NALM6 (cell line): Measurements from ENCODE around the gene CACNA1D.

DNA sequence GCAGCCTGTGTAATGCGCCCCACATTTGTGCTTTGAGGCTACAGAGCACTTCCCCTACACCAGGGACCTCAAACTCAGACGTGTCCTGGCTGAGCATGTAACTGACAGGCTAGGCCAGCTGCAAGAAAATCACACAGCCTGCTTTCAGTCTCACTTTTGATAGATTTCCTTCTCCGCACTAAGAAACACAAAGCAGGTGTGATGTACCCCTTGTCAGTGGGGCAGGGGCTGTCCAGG lies 29.7 kb downstream of the PRKCD start:
- PRO-cap: no peak

DNA sequence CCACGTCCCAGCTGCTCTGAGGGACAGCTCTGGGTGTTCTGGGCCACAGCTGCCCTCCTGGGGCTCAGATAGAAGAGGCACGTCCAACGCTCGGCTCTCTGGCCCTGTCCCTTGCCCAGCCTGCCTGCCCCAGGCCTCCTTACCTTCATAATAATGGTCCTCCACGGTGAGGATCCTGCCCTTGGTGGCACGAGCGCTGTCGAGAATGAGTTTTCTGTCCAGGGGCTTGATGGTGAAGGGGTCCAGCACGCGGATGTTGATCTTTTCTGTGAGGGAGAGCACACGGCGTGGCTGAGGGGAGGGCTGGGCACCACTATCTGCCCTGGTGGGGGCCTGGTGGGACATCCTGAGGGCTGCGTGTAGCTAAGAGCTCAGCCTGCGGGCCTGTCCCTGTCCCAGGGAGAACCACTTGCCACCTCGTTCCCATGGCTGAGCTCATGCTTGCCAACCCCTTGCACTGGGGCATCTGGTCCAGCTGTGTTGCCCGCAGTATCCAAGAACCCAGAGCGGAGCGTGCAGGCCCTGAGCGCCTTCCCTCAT lies 29.1 kb downstream of the TKT start:
- PRO-cap: no peak

GRCh38 chr3:53231793-53232637 lies 23.8 kb downstream of the TKT start:
- PRO-cap: no peak

- PRO-cap: no peak
Observed at GRCh38 chr3:53493624-53494756, at the start of gene CACNA1D. TSS of gene CACNA1D (plus strand) at chr3:53494611.

- PRO-cap: no peak
Observed at GRCh38 chr3:53673225-53673979, 172.8 kb downstream of the CHDH start.

DNA sequence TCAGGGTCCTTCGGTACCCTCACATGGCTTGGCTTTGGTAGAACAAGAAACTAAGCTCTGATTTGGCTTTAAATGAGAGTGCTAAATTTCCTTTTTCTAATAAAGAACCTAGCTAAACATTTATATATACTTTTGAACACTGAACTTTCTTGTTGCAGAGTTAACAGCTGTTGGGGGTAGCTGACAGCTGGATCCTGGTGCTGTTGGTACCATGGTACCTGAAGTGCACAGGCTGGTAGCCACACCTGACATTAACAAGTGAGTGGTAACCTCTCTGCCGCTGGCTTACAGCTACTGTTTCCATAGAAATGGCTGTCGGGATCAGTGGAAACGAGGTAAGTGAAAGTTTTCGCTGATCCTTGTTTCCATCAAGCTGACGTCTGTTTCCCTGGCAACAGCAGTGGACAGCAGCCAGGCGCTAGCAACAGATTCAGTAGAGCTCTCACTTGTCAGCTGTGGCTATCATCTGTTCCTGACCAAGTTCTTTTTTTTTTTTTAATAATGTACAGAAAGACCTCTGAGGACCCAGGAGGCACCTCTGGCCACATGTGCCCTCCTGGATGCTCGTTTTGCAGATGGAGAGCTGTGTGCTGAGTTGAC lies 166.3 kb downstream of the CHDH start:
- PRO-cap: no peak

GRCh38 chr3:53818742-53819361 lies 27.4 kb downstream of the CHDH start:
- PRO-cap: no peak

- PRO-cap: no peak
Observed at GRCh38 chr3:53843636-53844004, 2.6 kb downstream of the CHDH start.

DNA sequence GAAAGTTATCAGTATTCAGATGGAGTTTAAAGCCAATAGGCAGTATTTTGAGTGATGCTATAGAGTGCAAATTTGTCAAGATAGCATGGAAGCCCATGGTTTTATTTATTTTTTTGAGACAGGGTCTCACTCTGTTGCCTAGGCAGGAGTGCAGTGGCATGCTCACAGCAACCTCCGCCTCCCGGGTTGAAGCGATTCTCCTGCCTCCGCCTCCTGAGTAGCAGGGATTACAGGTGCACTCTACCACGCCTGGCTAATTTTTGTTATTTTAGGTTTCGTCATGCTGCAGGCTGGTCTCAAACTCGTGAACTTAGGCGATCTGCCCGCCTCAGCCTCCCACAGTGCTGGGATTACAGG lies 2.6 kb upstream of the ACTR8 start:
- PRO-cap: no peak

DNA sequence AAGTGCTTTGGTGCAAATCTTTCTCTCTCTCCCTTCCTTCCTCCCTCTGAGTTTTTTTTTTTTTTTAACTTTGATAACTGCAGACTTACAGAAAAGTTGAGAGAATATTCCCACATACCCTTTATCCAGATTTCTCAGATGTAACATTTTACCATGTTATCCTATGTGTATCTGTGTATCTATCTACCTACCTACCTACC lies 105.4 kb upstream of the CACNA2D3 start:
- PRO-cap: no peak

GRCh38 chr3:54243469-54244011 lies 121.2 kb downstream of the CACNA2D3 start:
- PRO-cap: bidirectional peak, plus-strand start at chr3:54243799, minus-strand start at chr3:54243784

GRCh38 chr3:55482905-55483207 lies 4.2 kb downstream of the WNT5A start:
- PRO-cap: no peak

DNA sequence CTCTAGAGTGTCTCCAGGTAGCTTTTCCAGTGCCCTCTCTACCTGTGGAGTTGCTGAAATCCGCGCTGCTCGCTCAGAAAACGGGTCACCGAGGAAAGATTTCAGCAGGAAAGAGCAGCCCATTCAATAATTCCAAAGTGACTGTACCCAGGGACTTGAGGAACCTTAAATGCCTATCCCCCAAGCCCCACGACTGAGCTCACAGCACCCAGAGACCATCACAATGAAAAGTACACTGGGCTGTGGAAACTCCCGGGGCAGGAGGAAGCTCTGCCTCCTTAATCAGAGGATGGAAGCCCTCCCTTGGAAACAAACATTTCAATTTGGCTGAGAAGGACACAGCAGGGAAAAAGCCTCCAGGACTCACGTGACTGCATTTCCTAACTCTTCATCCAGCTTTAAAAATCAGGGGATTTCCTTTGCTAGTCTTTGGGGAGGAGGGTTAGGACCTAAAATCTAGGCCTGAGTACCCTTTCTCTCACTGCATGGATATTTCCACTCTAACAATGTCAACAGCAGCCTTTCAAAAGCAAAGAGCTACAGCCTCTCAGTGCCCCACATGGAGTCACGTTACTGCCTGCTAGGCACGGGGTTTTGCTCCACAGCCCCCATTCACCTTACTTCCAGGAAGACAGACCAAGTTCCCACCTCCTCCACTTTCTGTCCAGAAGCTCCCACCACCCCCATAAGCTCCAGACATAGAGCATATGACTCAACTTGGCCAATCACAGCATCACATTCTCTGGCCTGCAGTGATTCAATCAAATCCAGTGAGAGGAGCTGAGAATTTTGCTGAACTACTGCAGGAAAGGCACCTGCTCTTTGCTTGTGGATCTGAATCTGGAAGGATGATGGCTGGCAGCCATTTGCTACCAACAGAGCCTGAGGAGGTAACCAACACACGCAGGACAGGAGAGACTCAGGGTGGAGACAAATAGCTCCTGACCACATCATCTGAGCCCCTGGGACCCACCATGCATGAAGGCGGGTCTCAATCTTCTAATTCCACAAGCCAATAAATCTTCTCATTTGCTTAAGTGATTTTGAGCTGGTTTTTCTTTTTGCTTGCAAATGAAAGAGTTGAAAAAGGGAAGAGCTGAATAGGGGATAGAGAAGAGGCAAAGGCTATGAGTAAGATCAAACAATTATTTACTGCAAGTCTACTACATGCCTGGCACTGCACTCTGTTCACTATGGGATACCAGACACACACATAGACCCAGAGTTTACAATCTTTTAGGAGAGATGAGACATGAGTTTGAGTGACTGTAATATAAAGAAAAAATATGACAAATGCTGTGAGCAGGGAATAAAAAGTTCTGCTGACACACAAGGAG lies 69.1 kb upstream of the WNT5A start:
- PRO-cap: no peak

- PRO-cap: no peak
Observed at GRCh38 chr3:55663965-55664854, 177.1 kb upstream of the WNT5A start.

- PRO-cap: no peak
Observed at GRCh38 chr3:56408941-56409305, 59.3 kb downstream of the ERC2 start.

GRCh38 chr3:56795169-56795582 lies 6.6 kb downstream of the ARHGEF3 start:
- PRO-cap: no peak

DNA sequence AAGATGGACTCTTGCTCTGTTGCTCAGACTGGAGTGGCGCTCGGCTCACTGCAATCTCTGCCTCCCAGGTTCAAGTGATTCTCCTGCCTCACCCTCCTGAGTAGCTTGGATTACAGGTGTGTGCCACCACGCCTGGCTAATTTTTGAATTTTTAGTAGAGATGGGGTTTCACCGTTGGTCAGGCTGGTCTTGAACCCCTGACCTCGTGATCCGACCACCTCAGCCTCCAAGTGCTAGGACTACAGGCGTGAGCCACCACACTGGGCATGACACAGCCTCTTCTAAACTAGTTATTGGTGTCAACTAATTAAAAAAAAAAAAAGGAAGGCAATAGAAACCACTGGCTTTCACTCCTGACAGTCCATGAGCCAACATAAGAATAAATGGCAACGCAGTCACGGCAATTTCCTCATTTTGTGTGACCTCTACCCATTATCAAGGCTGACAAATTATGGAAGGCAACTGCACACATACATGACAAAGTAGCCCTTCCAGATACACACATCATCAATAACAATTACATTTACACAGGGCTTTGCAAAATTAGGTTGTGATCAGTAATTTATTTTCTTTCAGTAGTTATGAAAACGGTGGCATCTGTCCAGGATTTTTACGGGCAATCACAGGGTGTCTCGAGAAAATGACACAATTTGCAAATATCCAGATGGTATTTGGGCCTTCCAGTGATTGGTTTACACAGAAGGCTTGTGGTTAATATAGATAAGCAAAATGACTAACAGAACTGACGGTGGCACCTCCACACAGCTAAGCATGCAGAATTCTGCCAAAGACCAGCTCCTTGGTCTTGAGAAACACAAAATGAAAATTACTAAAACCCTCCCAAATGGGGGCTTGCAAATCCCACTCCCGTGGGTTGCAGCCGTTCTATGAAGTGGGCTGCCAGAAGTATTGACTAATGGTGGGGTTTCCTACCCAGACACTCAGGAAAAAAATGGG lies 5.8 kb downstream of the ARHGEF3 start:
- PRO-cap: no peak

DNA sequence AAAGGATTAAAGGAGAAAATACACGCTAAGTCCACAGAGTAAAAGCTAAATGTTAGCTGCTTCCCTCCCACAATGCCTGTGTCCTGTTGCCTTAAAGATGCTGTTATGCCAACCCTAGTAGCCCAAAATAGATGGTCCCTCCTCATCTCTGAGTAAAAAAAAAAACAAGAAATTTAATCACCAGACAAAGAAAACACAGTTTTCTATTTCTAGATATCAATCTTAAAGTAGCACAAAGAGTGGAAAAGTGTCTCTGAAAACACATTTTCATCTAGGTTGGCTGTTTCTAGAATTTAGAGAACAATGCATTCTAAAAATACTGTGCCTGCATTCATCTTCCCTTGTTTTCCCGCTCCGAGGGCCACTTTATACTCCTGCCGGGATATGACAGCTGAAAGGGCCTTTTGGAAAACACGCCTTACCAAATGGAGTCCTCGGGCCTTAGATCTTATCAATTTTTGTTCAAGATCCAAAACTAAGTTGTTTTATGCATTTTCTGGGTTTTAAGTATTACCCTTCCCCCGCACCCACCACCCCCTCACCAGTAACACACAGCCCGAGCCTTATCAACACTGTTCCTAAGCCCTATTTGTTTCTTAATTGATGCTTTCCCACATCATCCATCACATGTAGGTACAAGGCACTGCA lies 47.9 kb upstream of the ARHGEF3 start:
- PRO-cap: no peak

GRCh38 chr3:56917427-56918015 lies 115.8 kb upstream of the ARHGEF3 start:
- PRO-cap: no peak

DNA sequence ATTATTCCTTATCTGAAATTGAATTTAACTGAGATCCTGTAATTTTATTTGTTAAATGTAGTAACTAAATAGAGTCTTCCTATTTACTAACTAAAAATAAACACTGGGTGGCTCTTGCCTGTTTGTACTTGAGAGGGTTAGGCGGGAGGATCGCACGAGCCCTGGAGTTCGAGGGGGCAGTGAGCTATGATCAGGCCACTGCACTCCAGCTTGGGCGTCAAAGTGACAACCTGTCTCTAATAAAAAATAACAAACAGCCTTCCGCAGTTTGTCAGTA lies 835 bp upstream of the PDE12 start:
- PRO-cap: no peak